Testis (tissue), 5 donors: ENCODE measurements around a stretch of chr18.

DNA sequence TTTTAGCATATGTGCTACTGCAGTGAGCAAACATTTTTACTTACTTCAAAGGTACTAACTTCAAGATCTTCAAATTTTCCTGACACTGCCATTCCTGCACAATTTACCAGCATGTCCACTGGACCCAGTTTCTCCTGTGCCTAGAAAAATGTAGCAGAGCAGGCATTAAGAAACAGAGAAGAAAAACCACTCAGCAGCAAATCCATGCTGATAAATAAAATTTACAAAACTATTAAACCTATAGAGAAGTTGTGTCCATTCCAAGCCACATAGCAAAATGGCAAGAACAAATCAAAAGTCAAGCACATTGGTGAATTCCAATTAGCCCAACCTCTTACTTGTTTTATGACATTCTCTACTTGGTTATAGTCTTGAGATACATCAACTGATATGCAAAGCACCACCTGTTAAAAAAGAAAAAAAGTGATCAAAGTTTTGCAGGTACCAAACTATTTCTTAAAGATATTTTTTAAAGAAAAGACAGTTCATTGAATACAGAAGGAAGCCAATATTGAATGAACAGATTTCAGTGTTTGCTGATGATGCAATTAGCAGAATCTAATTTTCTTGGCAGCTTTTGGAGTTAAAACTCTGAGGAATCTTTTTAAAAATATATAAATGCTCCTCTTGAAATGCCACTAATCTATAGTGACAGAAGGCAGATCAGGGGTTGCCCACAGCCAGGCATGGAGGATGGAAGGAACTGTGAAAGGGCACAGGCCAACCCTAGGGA lies 11.7 kb downstream of the KDSR start:
- PRO-cap, 3 experiments: no peak in any of the 3 experiments
- RAMPAGE, long total RNA, 2 experiments: start-site peak on the minus strand in 1 of 2 experiments, centred at position 441 of the sequence, 15 reads per replicate

GRCh38 chr18:63415400-63416031 lies 6.8 kb downstream of the VPS4B start:
- PRO-cap, 3 experiments: no peak in any of the 3 experiments
- RAMPAGE, long total RNA, 2 experiments: no peak in any of the 2 experiments
- RRBS: no CpG with 5 or more reads among the region's 7 CpGs

GRCh38 chr18:63421472-63421835 lies 822 bp downstream of the VPS4B start:
- PRO-cap, 3 experiments: no peak in any of the 3 experiments
- RAMPAGE, long total RNA, 2 experiments: no peak in any of the 2 experiments
- RRBS: no CpG with 5 or more reads among the region's 6 CpGs

DNA sequence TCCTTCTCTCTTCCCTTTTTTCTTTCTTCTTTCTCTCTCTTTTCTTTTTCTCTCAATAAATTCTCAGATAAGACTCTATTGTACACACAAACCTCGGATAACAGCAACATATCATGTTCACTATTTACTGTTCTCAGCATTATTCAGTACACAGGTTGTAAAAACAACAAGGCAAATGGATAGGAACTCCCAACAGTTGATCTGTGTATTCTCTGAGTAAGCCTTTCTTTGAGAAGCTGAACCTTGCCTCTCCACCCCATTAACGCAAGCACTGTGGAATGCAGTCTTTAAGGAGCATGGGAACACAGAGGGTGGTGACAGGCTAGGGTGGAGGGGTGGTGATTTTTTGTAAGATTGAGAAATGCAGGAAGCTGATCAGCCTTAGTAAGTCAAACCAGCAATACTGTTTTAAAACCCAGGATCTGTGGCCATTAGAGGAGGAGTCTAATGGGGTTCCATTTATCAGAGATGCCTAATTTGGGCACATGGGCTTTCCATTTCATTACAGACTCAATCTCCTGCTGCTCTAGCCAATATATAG lies 19.6 kb upstream of the SERPINB11 start:
- PRO-cap, 3 experiments: no peak in any of the 3 experiments
- RAMPAGE, long total RNA, 2 experiments: no peak in any of the 2 experiments
- RRBS: no CpG with 5 or more reads among the region's 2 CpGs

DNA sequence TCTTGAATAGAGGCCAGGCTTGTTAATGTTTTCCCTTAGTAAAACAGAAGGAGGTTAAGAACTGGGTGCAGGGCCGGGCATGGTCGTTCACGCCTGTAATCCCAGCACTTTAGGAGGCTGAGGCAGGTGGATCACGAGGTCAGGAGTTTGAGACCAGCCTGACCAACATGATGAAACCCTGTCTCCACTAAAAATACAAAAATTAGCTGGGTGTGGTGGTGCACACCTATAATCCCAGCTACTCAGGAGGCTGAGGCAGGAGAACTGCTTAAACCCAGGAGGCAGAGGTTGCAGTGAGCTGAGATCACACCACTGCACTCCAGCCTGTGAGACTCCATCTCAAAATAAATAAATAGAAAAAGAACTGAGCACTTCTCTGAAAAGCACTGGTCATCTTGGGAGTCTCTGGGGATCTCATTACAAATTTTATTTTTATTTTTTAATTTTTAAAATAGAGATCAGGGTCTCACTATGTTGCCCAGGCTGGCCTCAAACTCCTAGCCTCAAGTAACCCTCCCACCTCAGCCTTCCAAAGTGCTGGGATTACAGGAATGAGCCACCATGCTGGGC lies 435 bp upstream of the SERPINB11 start:
- PRO-cap, 3 experiments: no peak in any of the 3 experiments
- RAMPAGE, long total RNA, 2 experiments: no peak in any of the 2 experiments
- RRBS: no CpG with 5 or more reads among the region's 4 CpGs

DNA sequence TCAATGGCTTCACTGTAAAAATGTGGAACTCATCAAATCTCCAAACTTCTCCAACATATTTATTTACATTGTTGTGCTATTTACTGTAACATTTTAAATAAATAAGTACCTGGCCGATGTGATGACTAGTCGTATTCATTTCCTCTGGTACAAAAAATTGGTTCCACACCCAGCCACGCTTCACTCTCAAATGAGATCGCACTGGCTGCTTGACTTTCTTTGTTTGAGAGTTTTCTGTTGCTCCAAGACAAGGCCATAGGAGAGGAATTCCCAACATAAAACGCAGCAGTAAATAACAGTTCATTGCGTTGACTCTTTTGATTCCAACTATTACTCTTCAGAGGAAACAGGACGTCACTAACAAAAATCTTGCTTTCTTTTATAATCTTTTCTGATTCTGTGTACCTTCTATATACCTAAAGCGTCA lies 32.0 kb downstream of the CDH19 start:
- PRO-cap, 3 experiments: no peak in any of the 3 experiments
- RAMPAGE, long total RNA, 2 experiments: no peak in any of the 2 experiments
- RRBS: no CpG with 5 or more reads among the region's 8 CpGs

GRCh38 chr18:67359963-67360534 lies 156.5 kb downstream of the DSEL start:
- PRO-cap, 3 experiments: peak in 2 of 3 experiments; most common plus-strand start chr18:67360434 (in 2); most common minus-strand start chr18:67360300 (in 2)
- RAMPAGE, long total RNA, 2 experiments: no peak in any of the 2 experiments
- RRBS: no CpG with 5 or more reads among the region's 7 CpGs

DNA sequence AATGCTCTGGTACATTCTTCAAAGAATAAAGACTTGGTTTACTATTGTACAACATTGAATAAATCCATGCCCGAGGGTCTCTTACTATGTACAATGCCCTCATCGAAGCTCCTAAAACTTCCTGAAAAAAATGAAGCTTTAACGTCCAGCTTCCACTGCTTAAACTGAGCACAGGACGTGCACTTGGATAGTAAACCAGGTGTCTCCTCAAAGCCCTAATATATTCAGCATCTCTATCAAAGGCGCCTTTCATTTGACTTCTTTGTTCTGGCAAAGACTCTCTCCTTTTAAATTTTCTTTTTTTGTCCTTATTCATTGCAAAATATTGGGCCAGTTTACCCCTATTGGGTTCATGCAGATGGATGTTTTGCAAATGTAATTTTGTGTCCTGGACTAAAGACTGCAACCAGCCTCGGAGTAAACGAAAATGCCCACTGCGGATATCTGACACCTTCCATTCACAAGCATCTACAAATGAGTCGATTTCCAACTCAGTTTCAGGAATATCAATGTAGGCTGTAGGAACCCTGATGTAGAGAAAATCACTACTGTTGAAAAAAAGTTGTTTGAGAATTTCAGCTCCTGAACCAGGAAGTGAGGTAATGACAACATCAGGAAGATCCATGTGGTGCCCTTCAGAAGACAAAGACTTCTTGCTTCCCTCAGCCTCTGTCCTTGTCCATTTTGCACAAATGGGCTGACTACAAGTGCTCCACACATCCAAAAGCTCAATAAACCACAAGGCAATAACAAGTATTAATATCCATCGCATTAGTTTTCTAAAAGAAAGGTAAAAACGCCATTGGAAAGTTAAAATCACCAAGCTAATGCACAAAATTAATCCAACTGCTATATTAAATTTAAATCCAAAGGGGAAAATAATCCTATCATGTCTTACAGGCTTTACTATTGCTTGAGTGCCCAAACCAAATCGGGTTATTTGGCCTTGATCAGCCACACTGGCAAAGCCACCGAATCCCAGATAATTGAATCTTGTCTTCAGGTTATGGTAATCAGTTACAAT lies 4.8 kb downstream of the DSEL start:
- PRO-cap, 3 experiments: no peak in any of the 3 experiments
- RAMPAGE, long total RNA, 2 experiments: no peak in any of the 2 experiments
- RRBS: no CpG with 5 or more reads among the region's 13 CpGs

DNA sequence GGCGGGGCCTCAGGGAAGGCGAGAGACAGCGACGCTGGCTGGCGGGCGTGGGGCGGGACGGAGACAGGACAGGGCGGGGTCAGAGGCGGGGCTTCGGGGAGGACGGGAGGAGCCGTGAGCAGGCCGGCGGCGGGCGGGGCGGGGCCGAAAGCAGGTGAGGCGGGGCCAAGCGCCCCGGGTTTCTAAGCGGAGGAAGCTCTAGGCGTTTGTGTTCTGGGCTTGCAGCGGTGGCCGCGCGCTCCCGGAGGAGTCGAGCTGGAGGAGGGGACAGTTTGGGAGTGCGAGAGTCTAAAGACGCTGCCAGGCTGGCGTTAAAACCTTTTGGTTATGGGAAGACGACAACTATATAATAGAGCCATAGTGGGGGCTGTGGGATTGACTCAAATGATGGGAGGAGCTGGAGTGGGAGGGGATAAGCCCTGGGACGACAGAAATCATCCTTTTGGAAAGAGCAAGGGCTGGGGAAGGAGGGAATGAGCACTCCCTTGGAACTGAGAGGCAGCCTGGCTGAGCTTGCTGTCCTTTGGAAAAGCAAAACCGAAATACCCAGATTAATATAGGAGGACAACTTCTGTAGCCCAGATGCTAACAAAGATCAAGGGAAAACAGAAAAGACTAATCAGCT lies 417 bp upstream of the DSEL start:
- PRO-cap, 3 experiments: peak in 3 of 3 experiments; most common plus-strand start position 209 of the sequence (in 3); most common minus-strand start position 320 of the sequence (in 1)
- RAMPAGE, long total RNA, 2 experiments: no peak in any of the 2 experiments
- RRBS: 1% methylated on average over 16 of the region's 36 CpGs

DNA sequence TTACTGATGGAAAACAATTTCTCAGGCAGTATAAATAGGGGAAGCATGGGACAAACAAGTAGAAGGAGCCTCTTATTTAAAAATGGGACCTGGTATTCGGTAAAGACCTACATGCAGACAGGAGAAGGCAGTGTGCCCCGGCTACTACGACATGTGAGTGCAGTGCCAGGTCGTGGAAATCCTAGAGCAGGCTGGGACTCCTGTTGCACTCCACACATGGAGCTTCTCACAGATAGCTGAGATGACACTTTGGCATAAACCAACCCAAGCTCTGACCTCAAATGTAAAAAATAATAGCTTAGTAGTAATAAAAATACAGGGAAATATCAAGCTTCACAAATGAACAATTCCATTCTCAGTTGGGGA lies 913 bp upstream of the DSEL start:
- PRO-cap, 3 experiments: no peak in any of the 3 experiments
- RAMPAGE, long total RNA, 2 experiments: no peak in any of the 2 experiments
- RRBS: no CpG with 5 or more reads among the region's 4 CpGs

DNA sequence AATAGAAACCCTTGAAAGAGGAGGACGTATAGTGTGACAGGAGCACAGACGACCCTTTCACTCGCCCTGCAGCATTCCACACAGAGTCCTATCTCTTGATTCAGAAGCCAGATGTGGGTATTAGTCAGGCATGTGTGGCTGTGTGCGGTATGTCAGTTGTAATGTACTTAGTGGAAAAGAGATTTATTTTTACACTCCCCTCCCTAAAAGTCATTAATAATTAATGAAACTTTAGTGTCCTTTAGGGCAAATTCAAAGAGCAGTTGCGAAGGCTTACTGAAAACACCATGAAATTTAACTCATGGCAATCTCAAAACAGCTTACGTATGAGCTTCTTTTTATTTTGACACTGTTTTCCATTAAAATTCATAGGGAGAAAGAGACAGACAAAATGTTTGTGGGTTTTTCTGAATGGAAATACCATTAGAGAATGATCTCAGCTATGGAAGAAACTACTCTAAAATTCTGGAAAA lies 83.8 kb upstream of the DSEL start:
- PRO-cap, 3 experiments: no peak in any of the 3 experiments
- RAMPAGE, long total RNA, 2 experiments: no peak in any of the 2 experiments
- RRBS: no CpG with 5 or more reads among the region's 6 CpGs

DNA sequence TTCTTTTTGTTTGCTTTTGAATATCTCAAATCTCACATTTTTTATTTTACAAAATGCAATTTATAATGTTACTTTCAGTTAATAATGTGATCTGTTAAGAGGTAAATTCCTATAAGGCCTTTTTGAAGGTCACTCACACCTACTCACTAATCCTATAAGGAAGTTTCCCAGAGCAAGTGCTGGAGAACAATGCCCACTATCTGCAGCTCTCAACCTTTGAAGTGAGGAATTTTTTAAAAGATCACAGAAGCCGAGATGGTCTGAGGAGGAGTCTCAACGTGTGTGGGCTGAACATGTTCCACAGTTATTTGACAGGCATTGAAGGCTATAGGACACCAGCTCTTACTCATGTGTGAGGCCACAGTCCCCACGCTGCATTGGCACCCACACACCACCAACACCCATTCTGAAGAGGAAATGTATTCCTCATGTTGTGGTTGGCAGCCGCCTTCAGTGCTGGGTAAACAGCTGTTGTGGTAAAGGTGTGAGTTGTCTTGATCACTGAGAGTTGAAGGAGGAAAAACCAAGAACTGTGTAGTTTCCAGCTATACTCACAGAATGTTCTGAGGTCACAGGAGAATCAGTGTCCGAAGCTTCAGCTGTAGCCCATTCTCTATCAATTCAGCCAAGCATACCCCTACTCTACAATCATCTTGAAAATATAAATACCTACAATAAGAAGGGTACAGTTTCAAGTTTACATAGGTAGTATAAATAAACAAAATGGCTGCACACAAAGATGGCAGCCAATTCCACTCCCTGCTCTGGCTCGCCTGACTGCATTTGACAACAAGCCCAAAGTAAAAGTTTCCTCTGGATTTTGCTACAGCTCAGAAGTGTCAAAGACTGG lies 12.3 kb downstream of the CD226 start:
- PRO-cap, 3 experiments: no peak in any of the 3 experiments
- RAMPAGE, long total RNA, 2 experiments: no peak in any of the 2 experiments
- RRBS: no CpG with 5 or more reads among the region's 6 CpGs

DNA sequence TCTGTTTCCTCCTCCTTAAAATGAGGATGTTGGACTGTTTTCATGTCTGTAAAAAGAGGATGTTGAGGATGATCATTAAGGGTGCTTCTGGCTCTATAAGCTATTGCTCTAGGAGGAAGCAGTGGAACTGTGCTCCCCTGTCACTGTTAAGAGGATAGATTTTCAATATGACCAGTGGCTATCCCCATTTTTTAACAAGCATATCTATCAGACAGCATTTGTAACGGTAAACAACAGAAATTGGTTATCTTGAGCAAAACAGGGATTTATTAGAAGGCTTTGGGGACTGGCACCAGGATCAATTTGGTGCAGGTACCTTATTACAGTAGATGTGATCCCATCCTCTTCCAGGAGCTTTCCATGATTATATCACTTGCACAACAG lies 3.4 kb upstream of the SOCS6 start:
- PRO-cap, 3 experiments: peak in 2 of 3 experiments; most common plus-strand start position 103 of the sequence (in 2)
- RAMPAGE, long total RNA, 2 experiments: no peak in any of the 2 experiments
- RRBS: no CpG with 5 or more reads among the region's 1 CpG

DNA sequence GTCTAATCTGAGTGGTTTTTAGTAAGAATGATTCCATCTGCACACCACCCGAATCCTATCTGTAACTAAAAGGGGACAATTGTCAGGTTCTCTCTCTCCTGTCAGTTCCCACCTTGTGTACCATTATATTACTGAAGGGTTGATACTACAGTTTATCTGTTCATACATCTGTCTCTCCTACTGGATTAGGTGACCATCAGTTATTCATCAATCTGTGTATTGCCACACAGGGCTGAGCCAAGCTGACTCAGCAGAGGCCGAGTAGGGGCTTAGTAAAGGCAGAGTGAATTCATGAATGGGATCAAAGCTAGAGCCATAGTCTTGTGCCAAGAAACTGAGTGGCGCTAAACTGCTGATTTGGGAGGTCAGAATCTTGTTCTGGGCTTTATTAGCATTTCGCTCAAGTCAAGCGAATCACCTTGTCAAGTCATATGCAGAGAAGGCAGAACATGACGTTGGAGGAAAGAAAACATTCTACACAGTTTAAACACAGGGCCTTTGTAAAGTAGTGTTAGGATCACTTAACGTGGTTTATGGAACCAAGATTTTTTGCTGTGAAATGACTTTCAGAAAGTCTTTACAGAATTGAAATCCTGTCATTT lies 34.1 kb downstream of the SOCS6 start:
- PRO-cap, 3 experiments: no peak in any of the 3 experiments
- RAMPAGE, long total RNA, 2 experiments: no peak in any of the 2 experiments
- RRBS: no CpG with 5 or more reads among the region's 7 CpGs

GRCh38 chr18:70377814-70378305 lies 89.0 kb downstream of the SOCS6 start:
- PRO-cap, 3 experiments: no peak in any of the 3 experiments
- RAMPAGE, long total RNA, 2 experiments: no peak in any of the 2 experiments
- RRBS: no CpG with 5 or more reads among the region's 6 CpGs

GRCh38 chr18:70621705-70622163 lies 332.9 kb downstream of the SOCS6 start:
- PRO-cap, 3 experiments: no peak in any of the 3 experiments
- RAMPAGE, long total RNA, 2 experiments: no peak in any of the 2 experiments
- RRBS: no CpG with 5 or more reads among the region's 5 CpGs

DNA sequence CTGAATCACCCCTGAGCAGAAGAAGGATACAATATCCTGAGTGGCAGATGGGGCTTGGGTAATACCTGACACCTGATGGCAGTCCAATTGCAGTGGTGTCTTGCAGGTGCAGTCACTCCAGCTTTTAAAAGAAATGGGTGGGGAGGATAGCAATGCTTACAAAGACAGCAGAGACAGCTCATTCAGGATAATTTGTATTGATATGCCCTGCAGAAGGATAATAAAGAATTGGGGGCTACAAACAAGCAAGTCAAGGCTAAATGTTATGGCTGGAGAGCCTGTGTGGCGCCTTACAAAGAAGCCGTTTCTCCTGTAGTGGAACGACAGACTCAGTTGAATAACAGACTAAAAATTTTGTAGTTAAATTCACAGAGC lies 456.8 kb downstream of the SOCS6 start:
- PRO-cap, 3 experiments: no peak in any of the 3 experiments
- RAMPAGE, long total RNA, 2 experiments: no peak in any of the 2 experiments
- RRBS: no CpG with 5 or more reads among the region's 3 CpGs

DNA sequence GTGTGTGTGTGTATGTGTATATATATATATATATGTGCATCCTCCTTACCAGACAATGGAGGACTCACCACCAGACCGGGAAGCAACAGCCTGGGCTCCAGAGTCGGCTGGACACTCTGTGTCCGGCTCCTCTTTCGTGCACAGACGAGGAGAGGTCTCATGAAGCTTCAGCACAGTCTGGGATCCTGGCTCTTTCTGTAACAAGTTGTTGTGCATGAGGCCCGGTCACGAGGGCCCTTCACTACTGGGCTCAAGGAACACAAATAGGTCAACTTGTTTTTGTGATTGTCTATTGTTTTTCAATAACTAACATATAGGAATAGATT lies 965.4 kb downstream of the CBLN2 start:
- PRO-cap, 3 experiments: no peak in any of the 3 experiments
- RAMPAGE, long total RNA, 2 experiments: no peak in any of the 2 experiments
- RRBS: 95% methylated on average over 5 of the region's 7 CpGs

DNA sequence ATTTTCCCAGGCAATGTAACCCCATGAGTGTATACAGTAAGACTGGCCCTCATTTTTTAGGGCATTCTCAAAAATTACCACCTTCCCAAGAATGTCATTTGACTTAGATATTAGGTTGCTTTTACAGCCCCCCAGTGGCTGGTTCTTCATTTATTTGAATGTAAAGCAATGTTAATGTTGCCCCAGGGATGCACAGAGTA lies 530.9 kb downstream of the CBLN2 start:
- PRO-cap, 3 experiments: peak in 1 of 3 experiments; most common minus-strand start position 56 of the sequence (in 1)
- RAMPAGE, long total RNA, 2 experiments: no peak in any of the 2 experiments

GRCh38 chr18:72869438-72869769 lies 1.6 kb upstream of the NETO1 start:
- PRO-cap, 3 experiments: no peak in any of the 3 experiments
- RAMPAGE, long total RNA, 2 experiments: no peak in any of the 2 experiments
- RRBS: no CpG with 5 or more reads among the region's 16 CpGs